Aorta (tissue), 1 donor: ENCODE results near the genes ADAM23 and DYTN.

DNA sequence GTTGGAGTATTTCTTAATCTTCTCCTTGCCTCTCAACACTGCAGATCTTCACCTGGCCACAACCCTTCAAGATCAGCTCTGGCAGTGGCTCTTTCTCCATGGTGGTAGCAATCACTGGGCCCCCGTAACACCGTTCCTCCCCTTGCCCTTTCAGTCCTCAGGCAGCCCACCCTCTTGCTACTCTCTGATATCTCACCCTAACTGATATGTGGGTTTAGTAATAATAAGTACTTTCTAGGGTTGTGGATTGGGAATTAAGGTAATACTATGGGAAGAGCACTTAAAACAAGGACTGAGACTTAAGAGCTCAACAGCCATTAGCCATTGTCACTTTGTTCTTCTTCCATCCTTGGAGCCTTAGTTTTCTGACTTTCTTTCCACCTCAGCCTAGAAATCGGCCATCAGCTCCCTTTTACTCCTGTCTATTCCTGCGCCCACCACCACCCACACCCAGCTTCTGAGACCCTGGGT lies 22.5 kb upstream of the PARD3B start:
- PRO-cap, result no peak

GRCh38 chr2:204670334-204670533 lies 125.0 kb downstream of the PARD3B start:
- PRO-cap, result no peak

DNA sequence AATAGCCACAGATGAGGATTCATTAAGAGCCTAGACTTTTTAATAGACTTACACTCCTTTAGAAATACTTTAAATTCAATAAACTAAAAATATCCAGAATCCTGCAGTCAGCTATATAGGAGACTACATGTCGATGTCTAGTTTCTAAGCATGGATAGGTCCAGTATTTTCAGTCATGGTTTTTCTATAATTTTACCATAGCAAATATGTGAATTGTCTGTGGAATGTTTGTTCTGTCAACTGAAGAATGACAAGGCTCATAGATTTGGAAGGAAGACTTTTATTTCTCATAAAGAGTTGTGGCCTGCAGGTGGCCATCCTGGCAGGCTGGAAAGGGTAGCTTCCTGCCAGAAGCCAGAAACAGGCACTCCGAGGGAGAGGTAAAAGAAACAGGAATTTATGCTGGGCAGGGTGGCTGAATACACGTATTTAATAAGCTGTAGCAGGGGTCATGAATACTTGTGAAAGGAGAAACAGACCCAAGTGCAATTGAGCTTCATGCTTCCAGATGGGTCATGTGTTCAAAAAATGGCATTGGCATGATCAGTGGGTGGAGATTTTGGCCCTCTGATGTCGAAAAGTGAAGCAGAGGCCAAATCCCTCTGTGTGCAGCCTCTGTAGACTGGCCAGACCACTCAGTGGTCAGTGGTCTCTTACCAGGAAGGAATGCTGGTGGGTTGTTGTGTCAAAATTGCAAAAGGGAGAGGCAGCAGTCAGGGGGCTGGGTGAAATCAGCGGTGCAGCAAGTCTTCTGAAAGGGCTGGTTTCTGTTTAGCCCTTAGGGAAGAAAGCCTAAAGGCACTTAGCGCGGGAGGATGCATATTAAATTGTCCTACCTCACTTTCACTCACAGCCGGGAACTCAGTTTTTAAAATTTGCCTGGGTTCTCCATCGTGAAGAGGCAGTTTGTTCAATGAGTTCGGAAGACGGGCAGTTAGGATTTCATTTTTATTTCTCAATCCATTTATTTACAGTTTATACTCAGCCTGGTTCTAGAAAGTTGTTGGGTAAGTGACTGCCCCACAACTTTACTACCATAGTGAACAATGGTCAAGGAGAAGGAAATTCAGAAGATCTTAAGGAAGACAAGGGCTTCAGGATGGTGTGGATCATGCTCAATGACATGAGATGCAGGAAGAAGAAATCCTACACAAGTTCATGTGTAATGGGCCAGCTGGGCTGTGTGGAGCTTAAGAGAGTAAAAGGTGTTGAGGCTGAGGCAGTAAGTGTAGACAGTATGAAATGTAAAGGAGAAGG lies 182.4 kb downstream of the PARD3B start:
- PRO-cap, result no peak

GRCh38 chr2:204905319-204905814 lies 360.1 kb downstream of the PARD3B start:
- PRO-cap, result no peak

DNA sequence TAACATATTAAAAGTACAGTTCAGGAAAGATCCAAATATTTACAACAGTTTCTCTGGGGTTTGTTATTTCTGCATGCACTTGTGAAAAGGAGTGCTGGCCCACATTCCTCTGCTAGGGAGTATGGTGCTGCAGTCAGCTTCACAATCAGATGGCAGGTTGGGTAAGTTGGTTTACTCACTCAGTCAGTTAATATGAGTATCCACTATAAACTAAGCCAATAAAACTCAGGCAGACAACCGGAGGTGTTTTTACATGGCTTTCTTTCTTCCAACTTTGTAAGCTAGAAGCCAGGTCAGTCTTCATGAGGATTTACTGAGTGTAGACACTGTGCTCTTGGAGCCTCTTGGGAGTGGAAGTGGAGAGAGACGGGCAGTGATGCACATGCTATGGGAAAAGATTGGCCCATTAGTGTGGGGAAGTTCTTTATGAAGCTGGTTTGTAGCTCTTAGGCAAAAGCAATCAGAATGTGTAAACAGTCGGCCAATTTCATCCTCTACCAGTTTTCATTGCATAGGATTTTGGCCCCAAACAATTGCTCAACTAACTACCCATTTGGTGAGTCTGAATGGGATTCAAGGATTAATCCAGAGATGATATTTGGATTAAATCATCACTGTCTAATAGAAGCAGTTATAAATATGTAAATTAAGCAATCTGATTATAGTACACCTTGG lies 545.3 kb downstream of the PARD3B start:
- PRO-cap, result no peak

DNA sequence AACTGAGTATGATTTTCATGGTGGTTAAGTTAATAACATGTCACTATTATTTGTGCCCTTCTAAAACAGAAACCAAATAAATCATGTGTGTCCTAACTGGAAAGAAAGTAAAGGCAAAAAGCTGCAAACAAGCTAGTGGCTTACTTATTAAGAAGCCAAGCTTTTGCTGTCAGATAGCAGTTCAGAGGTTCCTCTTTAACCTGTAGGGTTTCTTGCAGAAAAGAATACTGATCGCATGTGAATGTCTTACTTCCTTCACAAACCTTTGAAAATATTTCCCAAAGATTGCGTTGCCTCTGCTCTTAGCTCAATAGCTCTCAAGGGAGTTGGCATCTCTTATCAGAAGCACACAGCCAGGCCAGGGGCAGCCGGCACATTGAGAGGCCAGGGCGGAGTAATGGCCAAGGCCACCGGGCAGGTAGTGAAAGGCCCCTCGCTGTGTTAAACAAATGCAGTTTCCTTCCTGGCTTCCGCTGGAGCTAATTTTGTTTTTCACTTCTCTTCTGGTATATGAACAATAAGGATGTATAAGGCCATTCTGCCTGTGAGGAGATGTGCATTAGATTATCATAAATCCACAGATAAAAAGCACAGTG lies 542.5 kb upstream of the NRP2 start:
- PRO-cap, result no peak

- PRO-cap, result no peak
Observed at GRCh38 chr2:205170234-205171010, 511.9 kb upstream of the NRP2 start.

DNA sequence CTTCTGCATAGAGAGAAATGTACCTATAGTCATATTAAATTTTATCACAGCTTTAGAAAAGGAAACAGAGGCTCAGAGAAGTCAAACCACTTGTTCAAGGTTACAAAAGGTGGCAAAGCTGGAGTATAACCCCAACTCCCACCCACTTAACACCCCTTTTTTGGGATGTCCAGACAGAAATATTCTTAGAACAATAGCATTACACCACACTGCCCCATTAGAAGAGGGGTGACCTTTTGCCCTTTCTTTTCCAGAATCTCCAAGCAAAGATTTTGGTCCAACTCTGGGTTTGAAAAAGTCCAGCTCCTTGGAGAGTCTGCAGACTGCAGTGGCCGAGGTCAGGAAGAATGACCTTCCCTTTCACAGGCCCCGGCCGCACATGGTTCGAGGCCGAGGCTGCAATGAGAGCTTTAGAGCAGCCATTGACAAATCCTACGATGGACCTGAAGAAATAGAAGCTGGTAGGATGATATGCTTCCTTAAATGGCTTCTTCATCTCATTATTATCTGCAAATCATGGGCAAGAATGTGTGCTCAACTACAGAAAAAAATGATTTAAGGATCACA lies 381.9 kb upstream of the NRP2 start:
- PRO-cap, result no peak

DNA sequence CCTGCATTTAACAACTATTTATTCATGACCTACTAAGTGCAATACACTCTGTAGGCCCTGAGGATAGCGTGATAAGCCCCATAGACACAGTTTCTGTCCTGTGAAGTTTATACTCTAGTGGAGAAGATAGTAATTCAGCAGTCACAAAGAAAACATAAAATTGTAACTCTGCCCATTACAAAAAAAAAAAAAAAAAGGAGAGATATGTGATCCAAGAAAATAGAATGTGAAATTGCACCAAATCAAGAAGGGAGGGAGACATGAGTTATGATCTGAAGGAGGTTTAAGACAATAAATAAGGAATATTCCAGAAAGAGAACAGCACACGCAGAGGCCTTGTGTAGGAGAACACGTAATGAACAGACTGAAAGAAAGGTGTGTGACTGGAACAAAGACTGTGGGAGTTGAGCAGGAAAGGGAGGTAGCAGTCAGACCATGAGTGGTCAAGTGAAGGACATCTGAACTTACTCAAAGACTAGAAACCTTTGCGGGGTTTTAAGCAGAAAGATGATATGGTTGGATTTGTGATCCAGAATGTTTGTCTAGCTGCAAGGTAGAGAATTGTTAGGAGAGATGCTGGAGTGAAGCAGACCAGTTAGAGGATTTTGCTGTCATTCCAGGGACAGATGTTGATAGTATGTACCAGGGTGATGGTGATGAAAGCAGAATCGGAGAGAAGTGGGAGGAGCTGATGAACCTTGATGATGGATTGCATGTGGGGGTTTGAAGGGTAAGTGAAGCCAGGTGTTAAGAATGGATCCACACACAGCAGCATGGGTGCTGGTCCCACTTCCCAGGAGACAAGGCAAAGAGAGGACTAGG lies 116.4 kb upstream of the NRP2 start:
- PRO-cap, result no peak

- PRO-cap, result no peak
Observed at GRCh38 chr2:205568297-205568803, 114.0 kb upstream of the NRP2 start.

DNA sequence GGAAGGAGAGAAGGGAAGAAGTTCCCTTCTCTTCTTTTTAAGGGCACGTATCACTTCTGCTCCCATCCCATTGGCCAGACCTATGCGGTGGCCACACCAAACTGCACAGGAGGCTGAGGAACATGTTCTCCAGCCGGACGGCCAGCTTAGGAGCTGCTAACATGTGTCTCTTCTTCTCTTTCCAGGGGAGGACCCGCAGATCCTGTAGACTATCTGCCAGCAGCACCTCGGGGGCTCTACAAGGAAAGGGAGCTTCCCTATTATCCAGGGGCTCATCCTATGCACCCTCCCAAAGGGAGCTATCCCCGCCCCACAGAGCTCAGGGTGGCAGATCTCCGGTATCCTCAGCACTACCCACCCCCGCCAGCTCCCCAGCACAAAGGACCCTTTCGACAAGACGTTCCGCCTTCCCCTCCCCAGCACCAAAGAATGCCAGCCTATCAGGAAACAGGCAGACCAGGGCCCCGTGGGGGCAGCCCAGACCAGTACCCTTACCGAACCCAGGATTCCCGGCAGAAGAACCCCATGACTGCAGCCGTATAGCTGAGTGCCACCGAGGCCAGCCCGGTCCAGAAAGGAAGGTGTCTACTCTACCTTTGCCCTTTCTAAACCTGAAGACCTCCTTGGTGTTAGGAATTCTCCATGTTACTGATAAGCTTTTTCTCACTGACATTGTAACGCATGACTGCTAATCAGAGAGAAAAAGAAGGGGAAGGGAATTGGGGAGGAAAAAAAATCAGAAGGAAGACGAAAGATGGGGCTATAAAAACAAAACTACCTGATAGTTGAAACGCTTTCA lies 66.8 kb upstream of the NRP2 start:
- PRO-cap, result no peak

DNA sequence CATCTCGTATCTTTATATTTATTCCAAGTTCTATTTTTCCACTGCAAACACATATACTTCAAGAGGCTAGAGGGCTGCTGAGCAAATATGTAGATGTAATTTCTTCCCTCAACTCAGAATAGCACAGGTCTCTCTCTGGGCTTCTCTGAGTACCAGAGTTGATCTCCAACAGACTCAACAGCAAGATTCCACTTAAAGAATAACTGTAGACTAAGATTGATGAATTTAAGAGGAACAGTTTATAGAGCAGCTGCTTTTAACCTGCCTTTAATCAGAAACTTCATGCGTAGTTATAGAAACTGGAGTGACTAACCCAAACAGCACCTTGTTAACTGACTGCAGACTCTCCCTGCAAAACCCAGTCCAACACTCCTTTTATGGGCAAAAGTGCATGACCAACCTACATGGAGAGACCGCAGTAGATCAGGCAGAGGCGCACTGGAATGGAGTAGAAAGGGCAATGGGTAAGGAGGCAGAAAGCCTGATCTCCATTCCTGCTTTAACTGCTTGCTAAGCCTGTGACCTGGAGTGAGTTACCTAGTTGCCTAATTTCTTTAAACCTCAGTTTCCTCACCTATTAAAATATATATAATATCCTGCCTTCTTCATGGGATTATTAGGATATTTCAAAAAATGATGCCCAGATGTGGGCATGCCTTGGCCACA lies 110.6 kb downstream of the NRP2 start:
- PRO-cap, result no peak

- PRO-cap, result no peak
Observed at GRCh38 chr2:205930270-205930601, 155.7 kb downstream of the INO80D start.

DNA sequence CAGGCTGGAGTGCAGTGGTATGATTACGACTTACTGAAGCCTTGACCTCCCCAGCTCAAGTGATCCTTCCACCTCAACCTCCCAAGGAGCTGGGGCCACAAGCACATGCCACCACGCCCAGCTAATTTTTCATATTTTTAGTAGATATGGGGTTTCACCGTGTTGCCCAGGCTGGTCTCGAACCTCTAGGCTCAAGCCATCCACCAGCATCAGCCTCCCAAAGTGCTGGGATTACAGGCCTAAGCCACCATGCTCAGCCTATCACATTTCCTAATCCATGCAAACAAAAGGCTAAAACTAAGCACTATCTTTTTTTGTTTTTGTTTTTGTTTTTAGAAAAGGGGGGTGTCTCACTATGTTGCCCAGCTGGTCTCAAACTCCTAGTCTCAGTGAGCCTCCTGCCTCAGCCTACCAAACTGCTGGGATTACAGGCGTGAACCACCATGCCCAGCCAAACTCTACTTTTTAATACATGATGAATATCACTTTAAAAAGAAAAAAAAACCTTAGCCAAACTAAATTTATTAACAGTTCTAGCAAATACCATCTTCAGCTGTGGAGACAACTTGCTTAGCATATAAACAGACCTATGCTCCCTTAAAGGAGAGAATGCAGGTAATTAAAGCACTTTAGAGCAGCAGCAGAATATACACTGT lies 12.3 kb downstream of the INO80D start:
- PRO-cap, result no peak

DNA sequence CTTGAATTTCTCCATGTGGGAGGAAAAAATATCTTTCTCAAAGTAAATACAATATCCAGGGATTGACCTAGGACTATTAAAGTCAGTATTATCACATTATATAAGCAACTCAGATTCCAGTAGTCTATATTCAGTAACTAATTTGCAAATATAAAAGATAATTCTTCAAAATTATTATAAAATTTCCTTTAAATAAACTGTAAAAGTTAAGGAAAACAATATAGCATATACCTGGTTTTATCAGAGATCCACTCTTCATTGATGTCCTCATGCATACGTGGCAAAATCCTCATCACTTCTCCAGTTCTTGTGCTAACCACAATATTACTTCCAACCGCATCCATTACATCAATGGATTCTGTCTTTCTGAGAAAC lies 14.6 kb downstream of the NDUFS1 start:
- PRO-cap, result no peak

DNA sequence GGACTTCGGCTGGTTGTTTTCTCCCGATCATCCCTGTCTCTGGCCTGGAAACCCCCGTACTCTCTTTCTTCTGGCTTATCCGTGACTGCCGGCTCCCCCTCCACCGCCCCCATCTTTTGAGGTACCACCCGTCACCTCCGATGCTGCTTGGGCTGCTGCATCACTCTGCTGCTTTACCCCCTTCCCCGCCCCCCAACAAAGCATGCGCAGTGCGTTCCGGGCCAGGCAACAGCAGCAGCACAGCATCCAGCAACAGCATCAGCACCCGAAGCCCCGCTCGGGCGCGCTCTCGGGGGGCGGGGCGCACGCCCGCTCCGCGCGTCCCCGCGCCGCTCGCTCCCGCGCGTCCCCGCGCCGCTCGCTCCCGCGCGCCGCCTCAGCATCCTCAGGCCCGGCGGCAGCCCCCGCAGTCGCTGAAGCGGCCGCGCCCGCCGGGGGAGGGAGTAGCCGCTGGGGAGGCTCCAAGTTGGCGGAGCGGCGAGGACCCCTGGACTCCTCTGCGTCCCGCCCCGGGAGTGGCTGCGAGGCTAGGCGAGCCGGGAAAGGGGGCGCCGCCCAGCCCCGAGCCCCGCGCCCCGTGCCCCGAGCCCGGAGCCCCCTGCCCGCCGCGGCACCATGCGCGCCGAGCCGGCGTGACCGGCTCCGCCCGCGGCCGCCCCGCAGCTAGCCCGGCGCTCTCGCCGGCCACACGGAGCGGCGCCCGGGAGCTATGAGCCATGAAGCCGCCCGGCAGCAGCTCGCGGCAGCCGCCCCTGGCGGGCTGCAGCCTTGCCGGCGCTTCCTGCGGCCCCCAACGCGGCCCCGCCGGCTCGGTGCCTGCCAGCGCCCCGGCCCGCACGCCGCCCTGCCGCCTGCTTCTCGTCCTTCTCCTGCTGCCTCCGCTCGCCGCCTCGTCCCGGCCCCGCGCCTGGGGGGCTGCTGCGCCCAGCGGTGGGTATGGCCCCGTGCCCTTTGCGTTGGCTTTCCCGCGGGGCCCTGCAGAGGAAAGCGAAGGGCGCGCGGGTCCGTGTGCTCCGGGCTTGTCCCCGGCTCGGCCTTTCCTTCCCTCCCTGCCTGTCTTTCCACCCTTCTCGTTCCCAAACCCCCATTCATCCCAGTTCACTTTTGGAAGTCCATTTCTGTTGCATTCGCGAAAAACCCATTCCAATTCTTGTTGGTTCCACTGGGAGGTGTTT lies at the start of gene ADAM23:
Gene ADAM23 (plus strand): TSS at position 382 of the 1,175 bp plus-strand sequence.
- PRO-cap, result unidirectional peak, plus-strand start at position 416 of the sequence

GRCh38 chr2:206452611-206453110 lies 9.3 kb downstream of the ADAM23 start:
- PRO-cap, result no peak

DNA sequence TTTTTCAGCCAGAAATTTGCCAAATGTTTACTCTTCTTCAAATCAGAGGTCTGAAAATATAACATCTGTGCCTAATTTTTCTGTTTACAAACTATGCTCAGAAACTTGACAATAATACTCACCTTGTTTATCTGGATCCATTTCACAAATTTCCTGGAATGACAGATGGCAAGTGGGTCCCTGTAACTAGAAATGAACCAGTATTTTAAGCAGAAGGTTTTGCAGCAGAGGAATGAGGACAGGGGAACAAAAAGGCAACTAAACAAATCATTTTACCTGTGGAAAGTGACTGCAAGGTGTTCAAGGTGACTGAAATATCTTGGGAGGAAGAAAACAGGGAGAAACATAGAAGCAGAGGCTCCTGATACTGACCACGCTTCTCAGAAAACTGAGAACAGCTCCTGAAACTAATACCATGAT lies at the start of gene DYTN:
Gene DYTN (minus strand): TSS at position 258 of the 420 bp plus-strand sequence.
- PRO-cap, result no peak

DNA sequence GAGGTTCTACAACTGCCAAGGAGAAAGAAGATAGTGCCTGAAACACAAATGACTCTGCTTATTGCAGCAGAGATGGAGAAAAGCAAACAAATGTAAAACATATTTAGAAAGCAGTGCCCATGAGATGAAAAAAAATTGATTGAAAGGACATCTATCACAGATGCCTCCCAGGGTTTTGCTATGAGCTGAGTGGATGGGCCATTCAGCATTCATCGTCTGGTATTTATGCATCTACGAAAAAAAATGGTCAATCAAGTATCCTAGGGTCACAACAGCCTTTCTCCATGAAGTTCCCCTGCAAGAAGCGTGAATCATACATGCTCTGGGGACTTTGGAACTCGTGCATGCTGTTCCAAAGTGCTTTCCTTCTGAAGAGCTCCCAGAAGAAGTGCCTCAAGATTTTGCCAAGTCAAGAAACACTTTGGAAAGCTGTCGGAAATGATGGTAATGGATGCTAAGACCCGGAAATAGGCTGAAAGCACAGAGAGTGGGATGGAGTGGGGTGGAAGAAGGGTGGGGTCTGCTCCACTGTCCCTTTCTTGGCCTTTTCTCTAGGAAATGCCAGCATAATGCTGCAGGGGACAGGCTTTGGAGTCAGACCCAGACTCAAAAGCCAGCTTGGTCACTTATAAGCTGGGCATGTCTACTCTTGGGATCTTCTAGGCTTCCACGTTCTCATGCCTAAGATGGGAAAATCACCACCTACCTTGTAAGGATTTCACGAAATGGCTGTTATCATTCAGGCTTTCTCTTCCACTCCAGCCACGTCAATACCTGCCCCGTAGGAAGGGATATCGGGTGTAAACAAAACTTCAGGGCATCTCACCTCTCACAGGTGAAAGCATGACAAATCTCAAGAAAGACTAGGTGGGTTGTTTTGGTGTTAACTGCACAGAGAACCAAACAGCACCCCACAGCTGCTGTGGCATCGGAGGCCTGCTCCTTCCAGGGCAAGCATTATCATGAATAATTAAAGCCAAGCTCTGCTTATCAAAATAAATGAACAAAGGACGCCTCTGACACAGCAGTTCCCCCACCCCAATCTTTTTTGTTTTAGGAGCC lies 59.1 kb downstream of the KLF7 start:
- PRO-cap, result no peak

DNA sequence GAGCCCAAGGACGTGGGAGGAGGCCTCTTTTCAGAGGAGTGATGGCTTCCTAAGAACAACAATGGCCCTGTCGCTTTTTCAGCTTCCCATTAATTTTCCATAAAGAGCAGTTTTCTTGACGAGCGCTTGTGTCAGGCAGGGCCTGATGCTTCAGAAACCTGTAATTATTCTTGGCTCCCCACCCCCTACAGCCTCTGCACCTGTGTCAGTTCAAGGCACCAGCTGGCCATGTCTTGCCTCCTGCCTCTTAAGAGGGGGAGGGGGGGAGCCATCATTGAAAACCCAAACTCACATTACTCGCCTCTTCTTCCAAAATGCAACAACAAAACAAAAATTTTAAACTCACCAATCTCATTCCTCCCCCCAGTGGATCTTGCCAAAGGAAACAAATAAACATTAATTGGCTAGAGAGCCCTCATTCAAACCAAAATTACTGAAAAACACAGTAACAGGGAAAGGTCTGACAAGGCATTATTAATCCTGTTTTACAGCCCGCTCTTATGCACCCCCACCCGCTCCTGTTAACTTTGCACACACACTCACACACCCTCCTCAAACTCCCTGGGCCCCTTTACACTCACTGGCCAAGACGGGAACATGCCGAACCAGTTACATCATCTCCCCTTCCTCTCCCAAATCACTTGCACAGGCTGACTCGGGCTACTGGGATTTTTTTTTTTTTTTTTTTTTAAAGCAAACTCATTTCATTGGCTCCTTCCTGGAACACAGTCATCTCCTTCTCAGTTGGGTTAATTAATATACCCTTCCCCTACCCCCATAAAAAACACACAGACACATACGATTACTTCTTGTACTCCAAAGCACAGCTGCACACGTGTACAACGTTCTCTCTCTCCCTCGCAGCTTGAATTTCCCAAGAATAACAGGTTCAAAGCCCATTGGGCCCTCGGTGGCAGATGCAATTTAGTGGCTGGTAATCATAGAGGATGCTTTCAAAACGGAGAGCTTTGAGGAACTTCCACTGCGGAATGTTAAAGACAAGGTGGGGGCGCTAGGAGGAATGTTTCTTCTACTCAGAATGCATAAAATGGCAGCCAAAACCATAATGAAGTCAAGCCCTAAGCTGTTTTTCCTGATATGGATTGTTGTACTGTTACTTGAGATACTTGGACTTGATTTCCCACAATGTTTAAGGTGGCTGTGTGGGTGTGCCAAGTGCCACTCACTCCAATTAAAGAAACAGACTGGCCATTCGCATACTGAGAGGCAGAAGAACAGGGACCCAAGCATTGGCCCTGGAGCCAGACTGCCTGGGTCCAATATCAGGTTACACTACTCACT lies 31.8 kb downstream of the KLF7 start:
- PRO-cap, result no peak